Thoracic aorta (tissue), 1 donor: ENCODE measurements around a stretch of chr15.

DNA sequence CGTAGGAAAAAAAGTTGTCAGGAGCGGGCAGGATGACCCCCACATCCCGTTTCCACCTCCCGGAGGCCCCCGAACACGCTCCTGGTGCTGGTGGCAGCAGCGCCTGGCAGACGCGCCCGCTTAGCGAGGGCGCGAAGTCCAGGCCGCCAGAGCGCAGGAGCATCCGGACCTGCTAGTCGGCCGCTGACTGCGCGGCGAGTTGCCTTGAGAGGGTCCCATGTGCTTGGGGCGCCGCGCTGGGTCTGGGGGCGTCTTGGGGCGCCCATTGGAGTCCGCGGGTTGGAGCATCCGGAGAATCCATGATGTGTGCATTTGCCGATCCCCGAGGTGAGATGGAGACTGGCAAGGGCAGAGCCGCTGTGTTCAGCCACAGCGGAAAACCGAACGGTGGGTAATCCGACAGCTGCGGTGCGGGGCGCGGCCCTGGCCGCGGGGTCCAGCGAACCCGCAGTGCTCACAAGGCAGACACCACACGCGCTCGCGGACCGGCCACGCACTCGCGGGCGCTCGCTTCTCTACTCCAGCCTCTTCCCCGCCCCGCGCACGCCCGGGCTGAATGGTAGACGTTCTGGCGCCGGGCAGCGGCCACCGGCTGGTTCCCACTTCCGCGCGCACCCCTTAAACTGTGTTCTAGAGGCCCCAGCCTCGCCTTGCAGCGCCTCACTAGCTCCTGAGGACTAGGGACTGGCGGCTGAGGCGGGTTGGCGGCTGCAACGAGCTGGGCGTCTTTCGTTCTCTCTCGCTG is 744 bp downstream of the GREM1 start:
- RAMPAGE, long total RNA, result no peak

DNA sequence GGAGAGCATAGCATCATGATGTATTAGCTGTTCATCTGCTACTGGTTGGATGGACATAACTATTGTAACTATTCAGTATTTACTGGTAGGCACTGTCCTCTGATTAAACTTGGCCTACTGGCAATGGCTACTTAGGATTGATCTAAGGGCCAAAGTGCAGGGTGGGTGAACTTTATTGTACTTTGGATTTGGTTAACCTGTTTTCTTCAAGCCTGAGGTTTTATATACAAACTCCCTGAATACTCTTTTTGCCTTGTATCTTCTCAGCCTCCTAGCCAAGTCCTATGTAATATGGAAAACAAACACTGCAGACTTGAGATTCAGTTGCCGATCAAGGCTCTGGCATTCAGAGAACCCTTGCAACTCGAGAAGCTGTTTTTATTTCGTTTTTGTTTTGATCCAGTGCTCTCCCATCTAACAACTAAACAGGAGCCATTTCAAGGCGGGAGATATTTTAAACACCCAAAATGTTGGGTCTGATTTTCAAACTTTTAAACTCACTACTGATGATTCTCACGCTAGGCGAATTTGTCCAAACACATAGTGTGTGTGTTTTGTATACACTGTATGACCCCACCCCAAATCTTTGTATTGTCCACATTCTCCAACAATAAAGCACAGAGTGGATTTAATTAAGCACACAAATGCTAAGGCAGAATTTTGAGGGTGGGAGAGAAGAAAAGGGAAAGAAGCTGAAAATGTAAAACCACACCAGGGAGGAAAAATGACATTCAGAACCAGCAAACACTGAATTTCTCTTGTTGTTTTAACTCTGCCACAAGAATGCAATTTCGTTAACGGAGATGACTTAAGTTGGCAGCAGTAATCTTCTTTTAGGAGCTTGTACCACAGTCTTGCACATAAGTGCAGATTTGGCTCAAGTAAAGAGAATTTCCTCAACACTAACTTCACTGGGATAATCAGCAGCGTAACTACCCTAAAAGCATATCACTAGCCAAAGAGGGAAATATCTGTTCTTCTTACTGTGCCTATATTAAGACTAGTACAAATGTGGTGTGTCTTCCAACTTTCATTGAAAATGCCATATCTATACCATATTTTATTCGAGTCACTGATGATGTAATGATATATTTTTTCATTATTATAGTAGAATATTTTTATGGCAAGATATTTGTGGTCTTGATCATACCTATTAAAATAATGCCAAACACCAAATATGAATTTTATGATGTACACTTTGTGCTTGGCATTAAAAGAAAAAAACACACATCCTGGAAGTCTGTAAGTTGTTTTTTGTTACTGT is 15.3 kb downstream of the GREM1 start:
- RAMPAGE, long total RNA, result no peak

DNA sequence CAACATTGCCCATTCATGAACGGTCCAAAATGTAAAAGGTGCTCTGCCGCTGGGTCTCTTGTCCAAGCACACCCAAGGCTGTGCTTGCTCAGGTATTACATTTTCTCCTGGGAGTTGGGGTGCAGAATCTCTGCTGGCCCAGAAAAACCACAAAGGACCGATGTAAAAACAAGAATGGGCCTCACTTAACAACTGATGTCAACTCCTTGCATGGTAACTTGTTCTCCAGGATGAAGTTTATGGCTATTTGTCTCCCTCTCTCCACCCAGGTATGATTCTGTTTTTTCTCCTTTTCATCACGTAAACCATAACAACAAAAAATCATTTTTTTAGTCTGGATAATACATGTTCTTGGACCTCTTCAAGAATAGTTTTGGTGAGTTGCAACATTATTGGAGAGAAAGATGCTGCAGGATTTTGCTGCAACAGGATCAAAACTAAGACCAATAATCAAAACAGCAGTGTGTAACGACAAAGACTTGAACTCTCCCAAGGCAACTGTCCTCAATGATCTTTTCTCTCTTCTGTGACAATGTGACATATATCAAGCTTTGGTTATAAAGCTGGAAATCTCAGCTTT is 55.7 kb downstream of the GREM1 start:
- RAMPAGE, long total RNA, result no peak

DNA sequence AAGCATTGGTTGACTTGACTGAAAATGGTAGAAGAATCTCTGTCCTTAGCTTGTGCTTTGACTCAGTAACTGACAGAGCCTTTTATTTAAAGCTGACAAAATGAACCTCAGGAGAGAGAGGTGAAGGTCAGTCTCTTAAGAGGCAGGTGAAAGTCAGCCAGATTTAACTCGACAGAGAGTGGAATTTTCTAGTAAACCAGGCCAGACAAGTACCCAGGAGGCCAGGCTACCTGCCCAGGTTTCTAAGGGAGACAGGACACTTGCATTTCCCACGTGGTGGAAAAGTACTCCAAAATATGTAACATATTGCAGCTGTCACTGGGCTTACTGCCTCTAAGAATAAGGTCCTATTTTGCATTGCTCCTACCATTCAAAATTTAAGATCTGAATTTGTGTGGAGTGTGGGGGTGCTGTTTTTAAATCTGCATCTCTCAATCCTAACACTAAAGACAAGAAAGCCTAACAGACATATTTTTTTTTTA is 167.9 kb downstream of the FMN1 start:
- RAMPAGE, long total RNA, result no peak

GRCh38 chr15:34333886-34334689 is 3.5 kb downstream of the SLC12A6 start:
- RAMPAGE, long total RNA, result no peak

- RAMPAGE, long total RNA, result no peak
Measured at GRCh38 chr15:34584342-34584858, 949 bp upstream of the GOLGA8B start.

DNA sequence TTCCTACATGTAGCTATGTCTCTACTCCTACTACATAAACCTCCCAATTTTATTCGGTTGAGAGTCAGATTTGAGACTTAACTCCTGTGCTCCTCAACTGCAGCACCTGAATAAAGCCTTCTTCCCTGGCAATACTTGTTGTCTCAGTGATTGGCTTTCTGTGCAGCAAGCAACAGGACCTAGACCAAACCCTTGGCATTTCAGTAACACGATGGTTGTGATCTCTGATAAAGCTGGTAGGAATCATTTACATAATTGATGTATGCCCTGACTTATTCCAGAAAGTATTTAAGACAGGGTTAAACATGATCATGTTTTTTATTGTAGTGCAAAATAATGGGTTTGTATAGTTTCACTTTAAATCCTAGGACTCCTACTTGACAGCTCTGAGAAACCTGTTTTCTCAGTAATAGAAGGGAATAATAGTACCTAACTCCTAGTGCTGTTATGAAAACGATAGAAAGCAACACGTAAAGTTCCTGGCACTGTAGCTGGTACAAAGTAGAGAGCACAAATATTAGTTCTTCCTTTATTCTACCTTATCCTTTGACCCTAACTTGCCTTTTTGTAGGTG is 106.8 kb upstream of the NANOGP8 start:
- RAMPAGE, long total RNA, result no peak

- RAMPAGE, long total RNA, result no peak
Measured at GRCh38 chr15:35548453-35548815, 2.5 kb upstream of the DPH6 start.

DNA sequence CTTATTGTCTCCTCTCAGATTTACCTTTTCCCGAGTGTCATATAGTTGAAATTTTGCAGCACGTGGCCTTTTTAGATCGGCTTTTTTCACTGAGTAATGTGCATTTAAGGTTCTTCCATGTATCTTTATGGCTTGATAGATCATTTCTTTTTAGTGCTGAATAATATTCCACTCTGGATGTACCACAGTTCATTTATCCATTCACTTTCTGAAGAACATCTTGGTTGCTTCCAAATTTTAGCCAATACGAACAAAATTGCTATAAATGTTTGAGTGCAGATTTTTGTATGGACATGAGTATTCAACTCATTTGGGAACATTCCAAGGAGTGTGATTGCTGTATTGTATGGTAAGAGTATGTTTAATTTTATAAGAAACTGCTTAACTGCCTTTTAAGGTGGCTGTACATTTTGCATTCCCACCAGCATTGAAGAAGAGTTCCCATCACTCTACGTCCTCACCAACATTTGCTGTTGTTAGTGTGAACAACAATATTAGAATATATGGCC is 243.3 kb upstream of the CDIN1 start:
- RAMPAGE, long total RNA, result no peak

- RAMPAGE, long total RNA, result no peak
Measured at GRCh38 chr15:36594470-36594973, 15.1 kb downstream of the CDIN1 start.

- RAMPAGE, long total RNA, result no peak
Measured at GRCh38 chr15:36601989-36602438, 22.6 kb downstream of the CDIN1 start.

GRCh38 chr15:36818380-36818826 is 239.0 kb downstream of the CDIN1 start:
- RAMPAGE, long total RNA, result no peak

GRCh38 chr15:36914444-36914942 is 185.9 kb downstream of the MEIS2 start:
- RAMPAGE, long total RNA, result no peak

GRCh38 chr15:37094001-37095094 is 6.0 kb downstream of the MEIS2 start:
- RAMPAGE, long total RNA, result start-site peak on the minus strand at chr15:37094363-37094673, 16 reads

DNA sequence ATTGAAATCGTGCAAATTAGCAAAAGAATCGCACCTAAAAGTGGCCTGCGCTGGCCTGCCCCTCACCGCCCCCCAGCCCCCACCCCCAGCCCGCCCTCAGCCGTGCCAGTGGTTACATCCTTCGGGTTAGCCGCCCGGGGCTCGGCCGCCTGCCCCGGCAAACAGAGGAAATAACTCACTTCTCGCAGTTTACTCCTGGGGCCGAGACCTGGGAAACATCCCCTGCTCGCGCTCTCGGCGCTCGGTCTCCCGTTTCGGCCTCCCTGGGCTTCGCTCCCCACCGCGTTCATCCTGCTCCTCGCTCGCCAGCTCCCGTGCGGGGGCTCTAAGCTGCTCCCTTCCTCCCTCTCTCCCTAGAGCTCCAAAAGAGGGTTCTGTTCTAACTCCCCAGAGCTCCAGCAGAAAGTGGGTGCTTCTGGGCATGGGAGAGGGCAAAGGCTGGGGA is 5.2 kb downstream of the MEIS2 start:
- RAMPAGE, long total RNA, result start-site peak on the minus strand centred at position 226 of the sequence, 592 bp wide, 10 reads

DNA sequence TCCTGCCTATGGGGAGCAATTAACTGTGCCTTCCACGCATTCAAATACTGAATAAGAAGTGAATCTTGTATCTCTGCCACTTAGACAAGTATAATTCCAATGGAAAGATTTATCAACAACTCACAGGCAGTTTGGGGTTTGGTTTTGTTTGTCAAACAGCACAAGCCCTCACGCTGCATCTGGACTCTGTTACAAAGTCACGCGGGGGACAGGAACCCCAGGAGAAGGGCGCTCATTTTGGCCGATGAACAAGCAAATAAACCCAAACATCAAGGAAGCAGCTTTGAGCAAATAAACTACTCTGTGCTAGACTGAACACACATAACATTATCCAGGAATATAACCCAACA is 61.7 kb upstream of the TMCO5A start:
- RAMPAGE, long total RNA, result no peak

DNA sequence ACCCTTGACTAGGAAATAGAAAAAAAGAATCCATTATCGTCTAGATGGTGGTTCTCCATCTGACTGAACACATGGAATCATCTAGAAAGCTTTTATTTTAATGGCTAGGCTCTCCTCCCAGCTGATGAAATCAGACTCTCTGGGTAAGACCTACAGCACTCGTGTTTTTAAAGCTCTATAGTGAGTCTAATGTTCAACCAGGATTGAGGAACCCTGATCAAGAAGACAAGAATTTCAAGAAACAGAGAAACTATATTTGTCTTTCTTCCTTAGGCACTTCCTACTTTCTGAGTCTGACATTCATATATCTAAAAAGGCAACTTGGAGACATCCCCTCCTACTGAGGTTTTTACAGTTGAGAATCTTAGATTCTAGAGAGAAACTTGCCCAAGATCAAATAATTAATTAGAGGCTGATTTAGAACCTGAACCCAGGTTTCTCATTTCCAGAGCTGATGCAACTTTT is 118.8 kb downstream of the TMCO5A start:
- RAMPAGE, long total RNA, result no peak

DNA sequence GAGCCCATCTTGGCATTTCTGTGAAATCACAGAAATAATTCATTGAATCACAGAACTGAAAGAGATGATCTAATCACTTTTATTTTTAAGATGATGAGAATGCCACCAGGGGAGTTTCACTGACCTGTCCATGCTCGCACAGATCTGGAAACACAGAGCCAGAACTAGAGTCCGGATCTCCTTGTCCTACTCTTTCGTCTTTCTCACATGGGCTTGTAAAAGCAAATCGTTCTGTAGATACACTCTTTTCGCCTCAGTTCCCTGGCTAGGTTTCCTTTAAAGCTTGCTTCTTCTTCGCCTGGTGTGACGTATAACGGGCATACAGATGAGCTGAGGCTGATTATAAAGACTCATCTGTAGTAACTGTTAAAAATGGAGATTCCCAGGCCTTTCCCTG is 122.4 kb upstream of the SPRED1 start:
- RAMPAGE, long total RNA, result no peak

DNA sequence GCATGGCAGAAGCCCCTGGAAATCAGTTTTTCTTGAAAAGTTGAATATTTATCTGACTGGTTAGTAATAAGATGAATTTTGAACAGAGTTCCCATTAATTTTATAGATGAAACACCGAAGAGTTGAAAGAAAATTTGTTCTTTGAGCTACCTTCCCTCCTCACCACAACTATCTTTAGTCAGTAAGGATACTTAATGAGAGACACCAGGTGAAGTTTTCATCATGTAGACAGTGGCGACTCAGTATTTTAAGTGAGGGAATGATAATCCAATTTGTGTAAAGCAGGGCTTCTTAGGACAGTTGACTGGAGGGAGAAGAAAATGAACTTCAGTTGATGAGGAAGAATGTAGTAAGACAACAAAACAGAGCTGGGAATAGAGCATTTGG is 10.1 kb downstream of the SPRED1 start:
- RAMPAGE, long total RNA, result no peak

GRCh38 chr15:38264173-38264980 is 11.7 kb downstream of the SPRED1 start:
- RAMPAGE, long total RNA, result no peak